Mesenchymal stem cell of Wharton's jelly (primary cell): ENCODE data around the genes SIRT3, PSMD13, SCT and TMEM80.

GRCh38 chr11:235771-236684, at the start of gene SIRT3:
Gene SIRT3, minus strand, starts transcription at chr11:236342.
- CAGE, long polyA plus RNA, result no peak

- CAGE, long polyA plus RNA, result start-site peak on the plus strand at chr11:236940-236977, 88 and 229 reads in 2 replicates
Measured at GRCh38 chr11:236705-237157, at the start of gene PSMD13. Gene PSMD13, plus strand, starts transcription at chr11:236976.

GRCh38 chr11:241671-242197, 5.0 kb downstream of the PSMD13 start:
- CAGE, long polyA plus RNA, result no peak

- CAGE, long polyA plus RNA, result no peak
Measured at GRCh38 chr11:295025-295893, 4.1 kb downstream of the IFITM5 start.

DNA sequence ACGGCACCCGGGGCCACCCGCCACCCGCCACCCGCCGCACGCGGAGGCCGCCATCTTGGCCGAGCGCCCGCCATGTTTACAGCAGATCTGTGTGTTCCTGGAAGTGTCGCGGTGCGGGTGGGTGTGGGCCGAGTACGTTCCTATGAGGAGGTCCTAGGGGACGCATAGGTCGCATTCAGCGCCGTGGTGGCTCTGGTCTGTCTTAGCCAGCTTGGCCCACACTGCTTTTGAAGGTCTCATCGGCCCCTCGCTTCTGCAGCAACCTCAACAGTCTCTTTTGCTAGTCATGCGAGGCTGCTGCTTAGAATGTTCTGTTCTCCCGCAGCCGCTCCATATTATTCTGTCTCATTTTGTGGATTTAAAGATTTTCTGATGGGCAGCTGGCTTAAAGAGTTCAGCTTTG, 3.3 kb upstream of the IFITM2 start:
- CAGE, long polyA plus RNA, result no peak

- CAGE, long polyA plus RNA, result no peak
Measured at GRCh38 chr11:370058-370778, 919 bp downstream of the B4GALNT4 start.

- CAGE, long polyA plus RNA, result no peak
Measured at GRCh38 chr11:407322-407674, 7.5 kb downstream of the SIGIRR start.

- CAGE, long polyA plus RNA, result no peak
Measured at GRCh38 chr11:507320-507700, 268 bp upstream of the RNH1 start.

GRCh38 chr11:532557-532905, 2.8 kb downstream of the HRAS start:
- CAGE, long polyA plus RNA, result no peak

- CAGE, long polyA plus RNA, result no peak
Measured at GRCh38 chr11:533675-534033, 1.7 kb downstream of the HRAS start.

DNA sequence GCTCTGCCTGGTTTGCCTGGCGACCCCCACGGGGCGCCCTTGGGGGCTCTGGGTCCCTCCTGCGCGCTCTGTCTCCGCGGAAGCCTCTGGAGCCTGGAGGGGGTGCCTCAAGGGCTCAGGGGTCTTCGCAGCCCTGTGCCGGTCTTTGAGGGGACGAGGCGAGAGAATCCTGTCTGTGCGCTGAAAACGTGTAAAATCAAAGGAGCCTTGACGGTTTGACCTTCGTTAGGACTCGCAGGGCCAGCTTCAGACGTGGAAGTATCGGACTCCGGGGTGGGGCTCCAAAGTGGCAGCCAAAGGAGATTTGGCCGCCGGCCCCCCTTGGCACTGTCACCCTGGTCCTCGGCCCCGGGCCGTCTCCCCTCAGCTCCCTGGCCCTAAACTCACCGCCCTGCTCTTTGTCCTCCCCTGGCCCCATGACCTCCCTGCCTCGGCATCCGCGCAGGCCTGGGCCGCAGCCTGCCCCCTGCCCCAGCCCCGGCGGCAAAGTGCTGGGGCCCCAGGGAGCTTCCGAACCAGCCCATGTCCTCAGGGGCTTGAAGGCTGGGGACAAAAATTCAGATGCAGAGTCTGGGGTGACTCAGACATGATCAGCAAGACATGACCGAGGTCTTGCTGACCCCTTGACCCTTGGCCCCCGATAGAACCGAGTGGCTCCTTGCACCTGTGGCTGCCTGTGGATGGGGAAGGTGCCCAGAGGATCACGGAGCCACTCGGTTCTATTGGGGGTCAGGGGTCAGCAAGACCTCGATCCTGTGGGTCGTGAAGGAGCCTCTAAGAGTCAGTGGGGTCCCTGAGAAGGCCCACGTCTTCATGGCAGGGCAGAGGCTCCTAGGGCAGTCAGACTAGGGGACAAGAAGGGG, 6.9 kb upstream of the PHRF1 start:
- CAGE, long polyA plus RNA, result no peak

DNA sequence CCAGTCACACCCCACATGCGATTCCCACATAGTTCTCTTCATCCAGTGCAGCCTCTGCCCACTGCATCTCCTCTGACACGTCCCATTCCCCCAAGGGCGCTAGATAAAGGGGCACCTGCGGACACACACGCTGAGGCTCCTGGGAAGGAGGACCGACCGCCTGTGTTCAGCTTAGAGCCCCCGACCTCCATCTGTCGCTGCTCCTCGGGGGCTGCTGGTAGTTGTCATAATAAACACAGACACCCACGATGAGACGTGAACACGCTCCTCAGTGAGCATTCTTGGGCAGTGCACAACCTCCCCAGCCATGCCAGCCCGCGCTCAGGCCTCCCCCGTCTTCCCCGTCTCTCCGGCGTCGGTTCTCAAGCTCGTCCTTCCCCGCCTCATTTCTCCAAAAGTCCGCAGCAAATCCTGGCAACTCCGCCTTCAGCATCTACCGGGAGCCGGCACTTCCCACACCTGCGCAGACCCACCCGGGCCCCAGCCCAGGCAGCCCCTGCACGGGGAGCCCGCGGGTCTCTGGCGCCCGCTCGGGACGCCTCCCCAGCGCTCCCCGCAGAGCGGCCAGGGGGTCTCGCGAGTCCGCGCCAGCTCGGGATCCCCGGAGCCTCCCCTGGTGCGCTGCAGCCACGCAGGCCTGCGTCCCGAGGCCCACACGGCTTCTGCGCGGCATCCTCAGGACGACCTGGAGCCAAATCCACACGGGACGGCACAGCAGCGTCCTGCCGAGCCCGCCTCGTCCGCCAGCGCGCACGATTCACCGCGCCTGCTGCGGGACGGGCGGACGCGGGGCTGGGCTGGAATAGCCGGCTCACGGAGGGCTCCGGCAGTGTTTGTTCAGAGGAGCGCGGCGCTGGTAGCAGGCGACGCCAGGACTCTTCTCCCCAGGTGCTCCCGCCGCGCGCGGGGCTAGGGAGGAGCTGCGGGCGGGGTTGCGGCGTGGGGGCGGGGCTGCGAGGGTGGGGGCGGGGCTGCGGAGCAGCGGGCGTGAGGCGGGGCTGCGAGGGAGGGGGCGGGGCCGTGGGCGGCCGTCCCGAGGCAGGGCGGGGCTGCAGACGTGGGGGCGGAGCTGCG, 969 bp upstream of the PHRF1 start:
- CAGE, long polyA plus RNA, result no peak

- CAGE, long polyA plus RNA, result no peak
Measured at GRCh38 chr11:579981-580475, 3.8 kb downstream of the PHRF1 start.

GRCh38 chr11:584327-584706, 8.0 kb downstream of the PHRF1 start:
- CAGE, long polyA plus RNA, result no peak

- CAGE, long polyA plus RNA, result no peak
Measured at GRCh38 chr11:596769-597278, 18.9 kb downstream of the IRF7 start.

DNA sequence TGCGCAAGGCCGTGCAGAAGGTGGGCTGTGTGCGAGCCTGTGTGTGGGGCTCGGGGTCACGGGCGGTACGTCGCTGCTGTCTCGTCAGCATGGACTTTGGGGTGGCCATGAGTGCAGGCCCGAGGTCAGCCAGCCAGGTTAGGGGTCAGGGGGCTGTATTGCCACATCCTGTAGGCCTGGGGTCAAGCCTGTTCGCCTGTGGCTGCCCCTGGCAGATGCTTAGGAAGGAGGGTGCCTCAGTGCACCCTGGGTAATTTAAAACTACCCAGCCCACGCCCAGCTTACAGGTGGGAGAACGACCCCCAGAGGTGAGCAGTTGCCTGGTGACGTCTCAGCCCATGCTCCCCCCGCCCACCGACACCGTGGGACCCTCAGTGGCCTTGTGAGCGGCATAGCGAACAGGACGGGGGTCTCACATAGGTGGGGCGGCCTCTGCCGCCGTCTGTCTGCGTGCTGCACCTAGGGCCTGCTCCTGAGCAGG, 4.6 kb downstream of the IRF7 start:
- CAGE, long polyA plus RNA, result no peak

GRCh38 chr11:627057-627665, at the start of gene SCT:
Gene SCT, minus strand, starts transcription at chr11:627181.
- CAGE, long polyA plus RNA, result no peak

DNA sequence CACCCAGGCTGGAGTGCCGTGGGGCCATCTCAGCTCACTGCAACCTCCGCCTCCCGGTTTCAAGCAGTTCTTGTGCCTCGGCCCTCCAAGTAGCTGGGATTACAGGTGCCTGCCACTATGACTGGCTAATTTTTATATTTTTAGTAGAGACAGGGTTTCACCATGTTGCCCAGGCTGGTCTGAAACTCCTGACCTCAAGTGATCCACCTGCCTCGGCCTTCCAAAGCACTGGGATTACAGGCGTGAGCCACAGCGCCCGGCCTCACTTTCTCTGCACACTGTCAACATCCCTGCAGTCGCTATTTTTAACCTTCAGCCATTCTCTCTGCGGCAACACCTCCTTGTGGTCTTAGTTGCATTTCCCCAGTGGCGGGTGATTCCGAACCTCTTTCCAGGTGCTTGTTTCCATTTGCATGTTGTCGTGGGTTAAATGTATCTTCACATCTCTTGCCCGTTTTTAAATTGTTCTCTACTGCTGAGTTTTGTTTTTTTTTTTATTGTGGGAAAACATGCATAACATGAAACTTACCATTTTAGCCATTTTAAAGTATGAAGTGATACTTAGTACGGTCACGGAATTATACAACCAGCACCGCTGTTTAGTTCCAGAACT, 2.2 kb upstream of the SCT start:
- CAGE, long polyA plus RNA, result no peak

DNA sequence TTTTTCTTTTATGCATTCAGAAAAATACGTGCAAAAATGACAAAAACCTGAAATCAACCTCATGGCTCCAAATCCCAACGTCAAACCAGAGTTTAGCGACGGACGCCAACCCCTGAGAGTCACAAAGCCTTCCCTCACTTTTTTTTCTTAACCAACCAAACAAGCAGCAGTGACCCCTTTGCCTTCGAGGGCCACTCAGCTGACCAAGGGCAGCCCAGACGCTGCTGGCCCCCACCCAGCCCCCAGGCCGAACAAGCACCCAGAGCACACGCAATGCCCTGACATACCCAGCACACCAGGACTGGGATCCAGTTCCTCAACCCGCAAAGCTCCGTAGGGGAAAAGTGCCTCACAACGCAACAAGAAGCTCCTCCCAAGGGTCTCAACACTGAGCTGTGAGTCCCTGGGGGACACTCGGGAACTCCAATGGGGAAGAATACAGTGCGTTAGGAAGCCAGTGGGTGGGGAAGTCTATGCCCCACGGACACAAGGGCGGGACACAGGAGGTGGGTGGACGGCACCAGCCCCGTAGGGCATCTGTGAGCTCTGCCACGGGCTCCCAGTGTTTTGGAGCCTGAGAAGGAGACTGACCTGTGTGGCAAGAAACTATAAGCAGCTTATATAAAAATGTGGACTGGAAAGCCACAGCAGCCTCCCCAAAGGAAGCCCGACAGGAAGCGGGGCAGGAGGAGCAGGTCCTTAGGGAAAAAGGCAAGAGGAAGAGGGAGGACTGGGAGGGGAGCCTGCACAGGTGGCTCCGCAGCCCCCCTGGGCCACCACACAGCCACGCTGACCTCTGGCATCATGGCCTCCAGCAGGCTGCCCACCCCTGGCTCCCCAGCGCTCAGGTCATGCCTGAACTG, 1.6 kb downstream of the DEAF1 start:
- CAGE, long polyA plus RNA, result no peak

DNA sequence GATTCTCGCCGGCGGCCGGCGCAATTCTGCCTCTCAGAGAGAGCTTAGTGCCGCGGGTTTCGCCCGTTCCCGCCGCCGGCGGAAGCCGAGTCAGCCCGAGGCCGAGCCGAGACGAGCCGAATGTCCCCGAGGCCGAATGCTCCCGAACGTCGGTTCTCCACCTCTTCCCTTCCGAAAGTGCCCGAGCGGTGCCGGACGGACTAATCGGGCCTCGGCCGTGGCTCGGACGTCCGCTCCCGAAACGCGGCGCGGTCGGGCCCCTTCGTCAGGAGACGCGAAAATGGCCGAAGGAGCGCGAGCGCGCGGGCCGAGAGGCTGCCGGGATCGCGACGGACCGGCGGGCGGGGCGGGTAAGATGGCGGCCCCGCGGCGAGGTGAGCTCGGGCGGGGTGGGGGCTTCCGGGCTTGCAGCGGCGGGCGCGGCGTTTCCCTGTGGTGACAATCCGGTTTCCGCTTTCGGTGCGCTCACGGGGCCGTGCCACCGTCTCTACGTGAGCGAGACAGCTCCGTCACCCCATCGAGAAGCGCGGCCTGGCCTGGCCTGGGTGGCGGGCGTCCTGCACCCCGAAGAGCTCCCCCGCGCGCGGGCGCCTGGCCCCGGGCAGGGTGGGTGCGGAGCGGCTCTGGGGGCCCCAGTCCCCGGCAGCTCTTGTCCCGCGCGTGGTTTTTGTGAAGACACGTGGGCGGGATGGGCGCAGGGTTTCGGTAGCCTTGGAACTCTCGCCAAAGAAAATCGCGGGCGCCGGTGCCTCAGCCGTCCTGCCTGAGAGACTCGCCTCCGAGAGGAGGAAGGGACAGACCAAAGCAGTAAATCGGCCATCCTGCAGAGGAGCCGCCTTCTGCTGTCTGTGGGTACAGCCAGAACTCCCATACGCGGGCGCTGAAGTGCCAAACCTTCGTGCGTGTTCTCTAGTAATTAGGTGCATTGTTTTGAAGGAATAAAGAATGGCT, at the start of gene TMEM80:
Gene TMEM80 (plus strand): TSS at position 344 of the 951 bp plus-strand sequence.
- CAGE, long polyA plus RNA, result no peak